ENCODE measurements around the gene C10orf143.

- RRBS: no CpG with 5 or more reads among the region's 9 CpGs
Measured at GRCh38 chr10:126561377-126561868, 109.1 kb downstream of the C10orf90 start.

DNA sequence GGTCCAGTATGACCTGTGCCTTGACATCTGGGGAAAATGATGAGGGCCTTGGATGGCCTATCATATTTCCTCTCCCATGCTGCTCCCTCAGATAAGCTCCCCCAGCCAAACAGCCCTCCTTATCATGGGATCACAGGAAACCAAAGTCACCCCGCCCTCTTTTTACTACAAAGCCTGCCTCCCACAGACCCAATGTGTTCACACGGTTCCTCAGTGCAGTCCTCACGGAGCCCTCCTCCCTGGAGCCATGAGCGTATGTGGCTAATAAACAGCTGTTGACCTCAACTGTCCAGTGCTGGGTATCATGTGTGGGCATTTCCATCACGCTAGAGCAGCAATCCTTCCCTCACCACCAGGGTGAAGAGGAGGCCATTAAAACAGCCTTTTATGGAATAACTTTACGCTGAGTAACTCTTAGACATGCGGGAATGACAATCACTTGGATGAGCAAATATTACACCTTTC is 31.9 kb downstream of the C10orf90 start:
- RRBS: no CpG with 5 or more reads among the region's 7 CpGs

DNA sequence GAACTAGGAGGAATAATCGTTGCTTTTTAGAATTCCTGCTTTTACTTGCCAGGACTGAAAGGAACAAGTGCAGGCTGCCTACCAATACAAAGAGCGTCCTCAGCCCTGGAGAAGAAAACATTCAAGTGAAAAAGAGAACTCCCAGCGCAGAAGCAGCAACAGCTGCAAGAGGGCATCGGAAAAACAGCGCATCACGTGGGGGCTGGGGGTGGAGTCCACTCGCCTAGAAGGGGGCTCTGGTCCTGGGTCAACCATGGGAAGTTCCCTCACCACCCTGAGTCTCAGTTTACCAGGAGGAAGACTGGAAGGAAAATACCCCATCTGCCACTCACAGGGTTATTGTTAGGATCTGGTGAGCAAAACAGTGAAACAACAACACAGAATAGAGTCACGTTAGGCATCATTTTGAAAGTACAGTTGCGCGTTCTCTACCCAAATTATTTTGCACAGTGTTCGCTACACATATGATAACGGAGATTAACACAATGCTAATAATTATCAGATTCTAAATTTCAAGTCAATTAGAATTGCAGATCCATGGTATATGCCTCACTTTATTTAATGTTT is 512 bp upstream of the C10orf90 start:
- RRBS: no CpG with 5 or more reads among the region's 12 CpGs

DNA sequence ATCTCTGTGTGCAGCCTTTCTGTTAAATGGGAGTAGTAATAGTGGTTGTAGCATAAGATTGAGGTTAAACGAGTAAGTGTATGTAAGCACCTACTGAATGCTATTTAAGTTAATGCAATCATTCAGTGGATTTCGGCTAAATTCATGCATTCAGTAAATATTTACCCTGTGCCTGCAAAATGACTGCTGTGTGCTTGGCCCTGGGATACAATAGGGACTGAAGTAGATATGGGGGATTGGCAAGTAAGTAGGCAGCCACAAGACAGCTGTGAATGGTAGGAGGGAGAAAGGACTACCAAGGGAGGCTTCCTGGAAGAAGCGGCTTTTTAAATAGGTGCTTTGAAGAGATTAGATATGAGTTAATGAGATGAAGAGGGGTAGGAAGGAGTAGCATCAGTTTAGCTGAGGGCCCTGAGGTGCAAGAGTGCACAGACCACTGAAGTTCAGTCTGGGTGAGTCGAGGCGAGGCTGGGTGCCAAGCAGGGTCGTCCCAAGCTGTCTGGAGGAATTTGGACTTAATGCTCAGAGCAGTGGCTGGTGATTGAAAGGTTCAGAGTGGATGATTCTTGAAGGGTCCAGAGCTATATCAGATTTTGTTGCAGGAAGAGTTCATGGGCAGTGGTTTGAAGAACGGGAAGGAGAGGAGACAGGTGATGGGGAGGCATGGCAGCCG is 38.3 kb downstream of the DOCK1 start:
- RRBS: no CpG with 5 or more reads among the region's 8 CpGs

GRCh38 chr10:127012472-127013100 is 107.4 kb downstream of the DOCK1 start:
- RRBS: no CpG with 5 or more reads among the region's 15 CpGs

DNA sequence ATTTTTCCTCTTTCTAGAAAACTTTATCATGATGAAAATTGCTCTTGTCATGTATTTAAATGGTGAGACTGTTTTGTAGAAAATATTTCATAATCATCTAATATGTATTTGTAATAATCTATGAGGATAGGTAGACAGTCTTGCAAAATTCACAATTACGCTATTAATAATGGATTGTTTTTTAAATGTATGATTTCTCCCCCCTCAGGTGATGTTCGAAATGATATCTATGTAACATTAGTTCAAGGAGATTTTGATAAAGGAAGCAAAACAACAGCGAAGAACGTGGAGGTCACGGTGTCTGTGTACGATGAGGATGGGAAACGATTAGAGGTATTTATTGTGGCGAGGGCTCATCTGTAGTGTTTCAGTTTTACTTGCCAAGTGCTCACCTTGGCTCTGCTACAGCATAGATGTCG is 117.8 kb downstream of the DOCK1 start:
- RRBS: no CpG with 5 or more reads among the region's 9 CpGs

GRCh38 chr10:127178195-127178859 is 18.1 kb downstream of the INSYN2A start:
- RRBS: no CpG with 5 or more reads among the region's 8 CpGs

GRCh38 chr10:127889624-127890137 is 3.1 kb downstream of the CLRN3 start:
- RRBS: no CpG with 5 or more reads among the region's 4 CpGs

- RRBS: no CpG with 5 or more reads among the region's 8 CpGs
Measured at GRCh38 chr10:127890670-127891353, 1.9 kb downstream of the CLRN3 start.

DNA sequence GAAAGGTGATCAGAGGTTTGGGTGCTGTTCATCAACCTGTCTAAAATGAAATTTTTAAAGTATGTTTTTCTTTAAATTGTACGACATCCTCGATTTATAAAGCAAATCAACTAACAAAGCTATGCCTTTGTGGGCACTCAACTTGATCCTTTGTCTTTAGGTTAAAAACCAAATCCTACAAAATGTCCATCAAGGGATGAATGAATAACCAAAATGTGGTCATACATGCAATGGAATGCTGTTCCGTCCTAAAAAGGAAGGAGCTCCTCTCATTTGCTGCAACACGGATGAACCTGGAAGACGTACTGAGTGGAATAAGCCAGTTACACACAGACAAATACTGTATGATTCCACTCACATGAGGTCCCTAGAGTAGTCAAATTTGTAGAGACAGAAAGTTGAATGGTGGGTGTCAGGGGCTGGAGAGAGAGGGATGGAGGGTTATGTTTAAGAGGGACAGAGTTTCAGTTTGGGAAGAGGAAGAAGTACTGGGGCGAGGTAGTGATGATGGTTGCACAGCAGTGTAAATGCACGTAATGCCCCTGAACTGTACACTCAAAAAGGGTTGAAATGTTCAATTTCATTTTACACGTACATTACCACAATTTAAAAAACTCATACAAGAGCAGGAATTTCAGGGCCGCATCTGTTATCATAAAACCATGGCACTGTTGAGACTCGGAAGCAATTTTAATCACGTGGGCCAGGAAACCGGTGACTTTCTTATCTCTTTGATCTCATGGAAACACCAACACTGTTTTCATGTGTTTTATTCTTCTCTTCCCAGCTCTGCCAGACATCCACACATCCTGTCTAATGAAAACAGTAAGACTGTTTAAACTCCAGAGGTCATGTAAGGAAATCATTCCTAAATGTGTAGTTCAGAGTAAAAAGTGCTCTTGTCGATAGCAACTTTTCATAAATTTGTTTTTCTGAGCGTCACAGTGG is 35.7 kb downstream of the PTPRE start:
- RRBS: no CpG with 5 or more reads among the region's 14 CpGs

DNA sequence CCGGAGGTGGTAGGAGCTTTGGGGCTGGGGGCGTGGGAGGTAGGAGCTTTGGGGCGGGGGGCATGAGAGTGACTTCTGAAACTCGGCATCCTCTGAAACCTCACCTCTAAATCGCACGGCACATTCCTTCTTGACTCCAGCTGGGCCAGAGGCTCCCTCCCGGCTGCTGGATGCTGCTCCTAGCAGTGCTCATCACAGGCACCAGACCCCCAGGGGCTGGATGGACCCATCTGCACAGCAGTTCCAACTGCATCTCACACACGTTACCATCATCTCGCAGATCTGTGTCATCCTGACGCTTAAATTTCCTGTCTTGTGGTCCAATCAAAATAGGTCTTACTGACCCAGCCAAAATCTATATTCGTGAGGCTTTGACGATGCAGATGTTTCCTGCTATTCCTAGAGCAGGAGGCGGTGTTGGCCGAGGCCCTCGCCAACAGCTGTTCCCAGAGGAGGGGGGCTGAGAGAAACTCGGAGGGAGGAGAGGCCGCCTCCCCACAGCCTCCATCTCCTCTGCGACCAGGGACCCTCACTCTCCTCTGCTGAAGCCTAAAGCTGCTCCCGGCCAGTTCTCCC is 108.0 kb downstream of the MKI67 start:
- RRBS: no CpG with 5 or more reads among the region's 19 CpGs

GRCh38 chr10:128065177-128065482 is 61.1 kb downstream of the MKI67 start:
- RRBS: no CpG with 5 or more reads among the region's 8 CpGs

DNA sequence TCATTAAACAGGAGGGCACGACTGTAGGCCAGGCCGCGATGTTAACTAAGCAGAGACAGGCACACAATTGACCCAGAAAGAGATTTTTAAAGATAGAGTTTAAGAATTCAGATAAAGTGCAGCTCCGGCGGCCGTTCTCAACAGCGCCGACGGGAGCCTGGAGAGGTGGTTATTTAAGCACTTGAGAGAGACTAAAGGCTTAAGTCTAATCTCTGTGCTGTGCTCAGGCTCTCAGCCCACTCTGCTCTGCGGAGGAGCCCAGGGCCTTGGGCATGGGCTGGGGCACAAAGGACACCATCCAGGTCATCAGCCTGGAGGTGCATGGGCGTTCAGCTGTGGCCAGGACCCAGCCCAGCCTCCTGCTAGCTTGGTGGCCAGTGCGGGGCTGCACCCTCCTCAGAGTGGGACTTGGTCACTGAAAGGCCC is 602.7 kb upstream of the MKI67 start:
- RRBS: no CpG with 5 or more reads among the region's 12 CpGs

DNA sequence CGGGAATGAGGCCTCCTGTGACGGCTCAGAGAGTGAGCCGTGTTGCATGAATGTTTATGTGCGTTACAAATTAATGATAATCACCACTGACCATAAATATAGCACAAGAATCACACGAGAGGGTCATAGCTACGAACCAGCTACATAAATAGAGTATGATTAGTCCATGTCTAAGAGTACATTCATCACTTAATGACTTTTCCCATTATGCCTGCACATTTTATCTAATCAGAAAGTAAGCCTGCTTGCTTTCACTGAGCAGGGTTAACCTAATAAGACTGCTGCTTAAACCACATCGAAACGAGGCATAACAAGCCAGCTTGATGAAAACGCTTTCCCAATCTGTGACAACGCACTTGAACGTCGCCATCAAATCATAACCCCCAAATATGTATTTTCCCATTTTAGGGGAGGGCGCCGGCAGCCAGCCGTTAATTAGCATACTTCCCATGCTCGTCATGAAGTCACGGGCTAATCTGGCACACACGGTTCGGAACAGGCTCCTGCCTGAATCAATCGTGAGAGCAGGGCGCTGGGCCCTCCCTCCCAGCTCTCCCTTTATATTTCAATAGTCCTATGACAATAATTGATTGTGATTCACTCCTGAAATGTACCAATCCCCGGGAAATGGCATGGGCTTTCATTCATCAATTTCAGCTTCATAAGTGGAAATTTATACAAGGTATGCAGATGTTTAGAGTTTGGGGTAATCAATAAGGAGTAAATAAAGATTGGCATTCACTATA is 71.4 kb downstream of the EBF3 start:
- RRBS: no CpG with 5 or more reads among the region's 22 CpGs

DNA sequence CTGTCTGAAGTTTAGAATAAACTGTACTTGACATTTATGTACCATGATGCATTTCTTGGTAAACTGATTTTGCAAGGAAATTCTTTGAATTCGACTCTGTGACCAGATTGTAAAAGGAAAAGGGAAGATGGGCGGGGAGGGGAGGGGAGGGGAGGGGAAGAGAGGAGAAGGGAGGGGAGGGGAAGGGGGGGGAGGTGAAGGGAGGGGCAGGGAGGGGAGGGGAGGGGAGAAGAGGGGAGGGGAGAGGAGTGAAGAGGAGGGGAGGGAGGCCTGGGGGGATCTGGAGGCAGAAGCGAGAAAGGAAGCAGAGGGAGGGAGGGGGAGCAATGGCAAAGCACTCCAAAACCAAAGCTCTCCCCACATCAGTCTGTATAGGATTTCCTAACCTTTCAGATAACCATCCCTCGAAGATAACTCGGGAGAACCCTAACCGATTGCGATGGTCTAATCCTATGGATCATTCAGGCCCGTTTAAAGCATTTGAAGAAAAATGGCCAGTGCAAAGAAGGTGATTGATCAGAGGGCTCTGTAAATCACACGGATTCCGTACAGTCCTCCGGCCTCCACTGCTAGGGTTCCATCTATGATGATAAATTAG is 19.1 kb downstream of the EBF3 start:
- RRBS: no CpG with 5 or more reads among the region's 11 CpGs

- RRBS: no CpG with 5 or more reads among the region's 7 CpGs
Measured at GRCh38 chr10:129961089-129961618, 2.9 kb downstream of the EBF3 start.

DNA sequence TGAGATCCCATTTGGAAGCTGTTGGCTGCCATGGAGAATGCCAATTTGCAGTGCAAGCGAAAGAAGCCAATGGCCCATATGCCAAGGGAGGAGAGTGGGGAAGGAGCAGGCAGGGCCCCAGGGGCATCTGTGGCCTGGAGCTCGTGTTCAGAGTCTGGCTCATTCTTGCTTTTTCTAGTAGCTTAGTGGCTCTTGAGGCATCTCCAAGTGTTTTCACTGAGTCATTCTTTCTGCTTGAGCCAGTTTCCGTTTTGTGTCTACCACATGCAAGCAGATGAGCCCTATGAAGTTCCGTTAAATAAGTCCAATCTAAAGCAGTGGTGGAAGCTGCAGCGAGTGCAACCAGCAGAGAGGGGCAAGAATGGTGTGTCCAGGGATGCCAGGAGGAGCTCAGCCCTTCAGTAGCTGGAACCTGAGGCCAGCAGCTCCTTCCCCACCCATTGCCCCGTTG is 57.3 kb upstream of the EBF3 start:
- RRBS: no CpG with 5 or more reads among the region's 6 CpGs

- RRBS: under 1% methylated on average over 4 of the region's 23 CpGs
Measured at GRCh38 chr10:130110714-130111033, at the start of gene C10orf143. Gene C10orf143 (minus strand): TSS chr10:130110830.

- RRBS: no CpG with 5 or more reads among the region's 8 CpGs
Measured at GRCh38 chr10:130628134-130628560, 492.0 kb downstream of the GLRX3 start.

DNA sequence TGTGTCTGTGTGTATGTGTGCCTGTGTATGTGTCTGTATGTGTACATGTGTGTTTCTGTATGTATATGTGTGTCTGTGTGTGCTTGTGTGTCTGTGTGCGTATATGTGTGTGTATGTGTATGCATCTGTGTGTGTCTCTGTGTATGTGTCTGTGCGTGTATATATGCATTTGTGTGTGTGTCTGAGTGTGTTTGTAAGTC is 171.9 kb downstream of the TCERG1L start:
- RRBS: no CpG with 5 or more reads among the region's 2 CpGs

Measured in SK-N-MC (cell line).